Frontal cortex (tissue), 2 donors: ENCODE data around the genes GOLGA8A, ZNF770 and MEIS2.

- RAMPAGE, long total RNA: no peak
Measured at GRCh38 chr15:33091902-33092856, 102.3 kb downstream of the FMN1 start.

GRCh38 chr15:33128655-33129032 is 65.9 kb downstream of the FMN1 start:
- RAMPAGE, long total RNA: no peak

GRCh38 chr15:33153925-33154433 is 40.5 kb downstream of the FMN1 start:
- RAMPAGE, long total RNA: no peak

- RAMPAGE, long total RNA: no peak
Measured at GRCh38 chr15:33311587-33312115, 884 bp downstream of the RYR3 start.

DNA sequence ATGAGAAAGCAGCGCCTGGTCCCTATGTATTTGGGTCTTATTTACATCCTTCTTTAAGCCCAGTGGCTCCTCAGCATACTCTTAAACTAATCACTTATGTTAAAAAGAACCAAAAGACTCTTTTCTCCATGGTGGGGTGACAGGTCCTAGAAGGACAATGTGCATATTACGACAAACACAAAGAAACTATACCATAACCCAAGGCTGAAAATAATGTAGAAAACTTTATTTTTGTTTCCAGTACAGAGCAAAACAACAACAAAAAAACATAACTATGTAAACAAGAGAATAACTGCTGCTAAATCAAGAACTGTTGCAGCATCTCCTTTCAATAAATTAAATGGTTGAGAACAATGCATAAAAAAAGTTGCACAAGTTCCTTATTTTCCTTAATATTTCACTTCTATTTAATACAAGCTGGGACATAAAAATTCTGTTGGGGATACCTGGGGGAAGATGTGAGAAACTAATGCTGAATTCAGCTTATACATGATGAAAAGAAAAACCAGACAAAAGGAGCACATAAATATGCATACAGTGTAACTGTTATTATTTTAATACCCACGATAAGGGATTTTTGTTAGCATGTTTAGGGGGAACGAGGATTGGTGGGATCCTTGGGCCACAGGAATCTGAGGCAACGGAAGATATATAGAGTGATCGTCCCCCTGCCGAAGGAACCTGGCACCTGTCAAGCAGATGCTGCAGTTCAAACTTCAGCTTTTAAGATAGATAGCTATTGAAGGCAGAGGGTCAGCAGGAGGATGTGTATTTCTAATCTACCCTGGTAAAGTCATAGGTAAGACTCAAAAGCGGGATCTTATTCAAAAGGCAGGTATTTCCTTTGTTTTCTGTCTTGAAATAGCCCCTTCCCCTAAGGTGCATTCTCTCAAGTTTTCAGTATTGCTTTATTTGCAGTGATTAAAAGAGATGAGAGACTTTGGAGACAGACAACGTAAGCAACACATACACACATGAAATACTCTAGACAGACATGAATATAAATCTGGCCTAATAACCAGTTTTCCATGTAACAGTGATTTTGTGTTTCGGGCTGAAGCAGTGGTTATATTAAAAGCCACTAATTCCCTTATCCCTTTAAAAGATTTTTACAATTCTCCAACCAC is 5.3 kb downstream of the EMC4 start:
- RAMPAGE, long total RNA: no peak

GRCh38 chr15:34436571-34437605 is 720 bp downstream of the GOLGA8A start:
- RAMPAGE, long total RNA: no peak

- RAMPAGE, long total RNA: no peak
Measured at GRCh38 chr15:34437606-34438050, at the start of gene GOLGA8A. Gene GOLGA8A, minus strand, starts transcription at chr15:34437808.

- RAMPAGE, long total RNA: no peak
Measured at GRCh38 chr15:34753990-34754909, 548 bp downstream of the GJD2 start.

DNA sequence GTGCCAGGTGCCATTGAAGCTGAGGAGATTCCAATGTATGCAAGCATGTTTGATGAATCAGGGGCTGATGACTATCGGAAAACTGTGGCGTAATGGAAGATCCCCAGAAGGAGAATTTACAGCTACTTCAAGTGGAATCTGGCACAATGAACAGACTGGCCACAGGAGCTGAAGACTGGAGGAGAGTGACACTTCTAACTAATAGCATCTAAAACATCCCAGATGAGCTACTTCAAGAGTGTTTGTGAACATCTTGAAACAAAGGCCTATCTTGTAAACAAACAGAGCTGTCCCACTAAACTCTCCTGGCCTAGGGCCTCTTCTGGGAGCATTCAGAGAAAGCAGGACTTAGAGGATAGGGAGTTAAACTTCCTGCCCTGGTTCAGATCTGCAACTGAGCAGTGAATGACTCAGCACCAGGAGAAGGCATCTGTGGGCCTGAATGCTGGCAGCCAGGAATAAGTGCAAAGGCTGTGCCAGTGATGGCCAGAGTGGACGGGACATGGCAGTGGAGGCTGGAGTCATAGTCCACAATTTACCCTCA is 15.3 kb upstream of the ACTC1 start:
- RAMPAGE, long total RNA: no peak

DNA sequence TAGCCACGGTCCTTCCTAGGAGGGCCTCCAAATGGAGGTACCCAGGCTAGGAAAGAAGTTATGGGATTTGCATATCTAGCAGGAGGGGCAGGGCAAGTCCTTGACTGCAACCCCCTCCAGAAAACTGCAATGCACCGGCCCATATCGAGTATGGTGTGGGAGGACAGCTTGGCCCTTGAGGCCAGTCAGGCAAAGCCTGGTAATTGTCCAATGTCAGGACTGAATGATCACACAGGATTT is 1.4 kb downstream of the ZNF770 start:
- RAMPAGE, long total RNA: no peak

- RAMPAGE, long total RNA: no peak
Measured at GRCh38 chr15:34987045-34987493, 1.0 kb downstream of the ZNF770 start.

DNA sequence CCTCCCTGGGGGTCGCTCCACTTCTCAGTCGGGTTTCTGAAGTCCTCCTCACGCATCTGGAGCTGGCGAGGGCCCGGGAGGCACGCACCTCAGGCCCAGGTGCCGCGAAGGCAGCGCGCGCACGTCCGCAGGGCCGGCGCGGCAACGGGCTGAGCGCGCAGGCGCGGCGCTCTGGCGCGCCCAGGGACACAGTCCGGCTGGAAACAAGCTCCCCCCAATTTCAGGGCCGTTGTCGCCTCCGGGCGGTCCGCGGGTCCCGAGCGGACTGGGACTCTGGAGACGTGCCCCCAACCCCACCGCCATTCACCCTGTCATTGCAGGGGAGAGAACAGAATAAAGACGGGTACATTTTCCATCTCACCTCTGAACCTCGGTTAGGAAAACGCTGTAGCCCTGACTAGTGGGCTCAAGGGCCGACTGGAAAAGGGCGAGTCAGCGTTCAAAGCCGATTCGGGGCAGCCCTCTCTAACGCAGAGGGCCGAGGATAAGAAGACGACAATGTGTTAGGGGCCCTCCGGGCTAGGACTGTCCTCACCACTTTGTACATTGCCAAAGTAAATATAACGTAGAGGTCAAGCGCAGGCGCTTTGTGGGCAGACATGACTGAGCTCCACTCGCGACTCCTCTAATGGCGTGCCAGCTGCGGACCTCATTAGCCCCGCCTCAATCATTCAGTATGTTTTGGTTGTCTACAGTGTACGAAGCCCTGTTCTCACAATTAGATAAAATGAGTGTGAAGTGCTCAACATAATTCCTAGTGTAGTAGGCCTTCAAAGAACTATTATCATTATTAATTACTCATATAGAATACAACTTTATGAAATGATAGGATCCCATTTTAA is at the start of gene ZNF770:
TSS of gene ZNF770 (minus strand) at position 146 of the 842 bp plus-strand sequence.
- RAMPAGE, long total RNA: no peak

GRCh38 chr15:35665686-35666566 is 120.0 kb upstream of the DPH6 start:
- RAMPAGE, long total RNA: no peak

GRCh38 chr15:36887757-36887992 is 212.7 kb downstream of the MEIS2 start:
- RAMPAGE, long total RNA: no peak

DNA sequence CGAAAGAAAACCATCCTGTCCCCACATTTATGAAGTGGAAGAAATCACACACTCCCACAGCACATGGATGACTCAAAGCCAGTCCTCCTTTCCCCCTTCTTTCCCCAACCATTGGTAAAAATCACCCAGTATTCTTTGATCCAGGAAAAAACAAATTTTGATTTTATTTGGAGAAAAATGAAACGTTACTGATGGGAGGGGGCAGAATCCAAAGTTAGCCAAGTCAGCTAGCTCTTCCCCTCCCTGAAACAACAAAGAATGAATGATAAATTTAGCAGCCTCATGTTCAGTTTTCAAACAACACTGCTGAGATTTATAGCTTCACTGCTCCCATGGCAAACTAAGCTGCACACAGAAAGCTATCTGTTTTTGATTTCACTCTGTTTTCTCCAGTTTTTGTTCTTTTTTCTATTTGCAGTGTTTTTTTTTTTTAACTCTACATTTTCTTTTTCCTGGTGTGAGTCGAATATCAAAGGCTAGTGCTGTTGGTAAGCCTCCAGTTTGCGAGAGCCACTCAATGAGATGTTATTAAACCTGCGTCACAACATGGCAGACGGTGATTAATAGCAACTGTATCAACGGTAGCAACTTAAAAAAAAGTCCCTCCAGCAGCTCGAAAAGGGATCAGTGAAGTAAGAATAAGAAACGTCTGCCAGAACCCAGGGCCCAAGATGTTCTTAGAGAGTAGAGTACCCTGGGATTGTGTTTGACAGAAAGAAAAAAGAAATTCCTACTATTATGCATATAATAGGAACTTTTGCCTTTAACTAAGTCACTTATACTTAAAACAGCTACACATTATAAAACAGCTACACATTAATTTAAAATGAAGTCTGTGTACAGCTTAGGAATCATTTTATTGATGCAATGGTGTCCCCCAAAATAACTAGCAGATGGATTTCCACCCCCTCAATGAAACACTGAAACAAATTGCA is 84.2 kb downstream of the MEIS2 start:
- RAMPAGE, long total RNA: no peak

- RAMPAGE, long total RNA: no peak
Measured at GRCh38 chr15:37099855-37100923, at the start of gene MEIS2. Gene MEIS2, minus strand, starts transcription at chr15:37100549.

DNA sequence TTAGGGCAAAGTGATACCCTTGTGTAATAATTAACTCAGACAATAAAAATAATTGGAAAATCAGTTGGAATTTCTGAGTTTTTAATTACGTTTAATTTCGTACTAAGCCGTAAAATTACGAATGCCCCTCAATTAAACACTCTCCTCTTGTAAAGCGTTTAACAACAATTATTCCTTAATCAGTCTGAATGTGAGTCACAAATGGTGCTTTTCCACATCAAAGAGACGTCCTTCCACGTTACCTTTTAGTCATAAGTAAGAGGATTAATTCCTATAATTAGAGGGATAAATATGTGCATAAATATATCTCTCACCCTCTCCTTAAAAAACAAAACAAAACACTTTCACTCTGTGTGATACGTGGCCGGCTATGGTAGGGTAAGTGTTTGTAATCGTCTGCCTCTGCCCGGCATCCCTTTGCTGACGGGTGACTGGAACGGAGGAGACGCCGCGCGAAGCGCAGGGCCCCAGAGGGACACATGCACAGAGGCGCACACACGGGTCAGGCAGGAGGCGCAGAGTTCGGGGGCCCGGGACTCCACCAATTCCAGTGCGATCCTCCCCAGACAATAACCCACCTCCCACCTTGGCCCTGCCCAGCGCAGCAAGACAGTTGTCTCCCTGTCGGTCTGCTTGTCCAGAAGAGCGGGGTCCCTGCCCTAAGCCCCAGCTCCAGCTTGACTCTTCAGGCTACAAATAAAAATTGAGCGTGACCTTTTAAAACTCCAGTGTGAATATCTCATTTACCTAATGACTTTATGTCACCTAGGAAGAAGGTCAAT is 9.8 kb upstream of the MEIS2 start:
- RAMPAGE, long total RNA: no peak

- RAMPAGE, long total RNA: no peak
Measured at GRCh38 chr15:38134157-38134880, 118.3 kb upstream of the SPRED1 start.

- RAMPAGE, long total RNA: no peak
Measured at GRCh38 chr15:38262700-38263086, 10.1 kb downstream of the SPRED1 start.

DNA sequence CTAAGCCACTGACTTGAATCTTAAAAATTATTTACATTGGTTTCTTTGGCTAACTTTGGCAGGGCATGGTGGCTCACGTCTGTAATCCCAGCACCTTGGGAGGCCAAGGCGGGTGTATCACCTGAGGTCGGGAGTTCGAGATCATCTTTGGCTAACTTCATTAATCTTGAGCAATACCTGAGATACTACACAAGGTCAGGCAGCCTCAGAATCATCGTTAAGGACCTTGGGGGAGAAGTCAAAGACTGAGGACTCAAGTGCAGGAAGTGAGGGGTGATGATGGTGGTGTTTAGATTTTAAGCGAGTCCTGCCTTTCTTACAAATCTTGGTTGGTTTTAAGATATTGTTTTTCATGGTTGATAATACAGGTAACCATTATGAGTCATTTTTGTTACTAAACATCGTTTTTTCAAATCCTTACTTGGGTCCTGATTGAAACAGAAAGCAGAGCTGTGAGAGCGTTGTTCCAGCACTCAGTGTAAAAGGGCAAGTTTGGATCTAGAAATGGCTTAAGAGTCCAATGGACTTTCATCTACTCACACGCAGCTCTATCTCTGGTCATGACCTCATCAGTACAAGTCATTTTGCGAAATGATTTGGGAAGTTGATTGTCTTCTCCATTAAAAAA is 4.2 kb downstream of the RASGRP1 start:
- RAMPAGE, long total RNA: no peak